Parietal lobe (tissue), 2 donors: Measurements from ENCODE around the gene MFSD4B.

GRCh38 chr6:109867154-109867787, 110.8 kb upstream of the GPR6 start:
- RAMPAGE, long total RNA = no peak

DNA sequence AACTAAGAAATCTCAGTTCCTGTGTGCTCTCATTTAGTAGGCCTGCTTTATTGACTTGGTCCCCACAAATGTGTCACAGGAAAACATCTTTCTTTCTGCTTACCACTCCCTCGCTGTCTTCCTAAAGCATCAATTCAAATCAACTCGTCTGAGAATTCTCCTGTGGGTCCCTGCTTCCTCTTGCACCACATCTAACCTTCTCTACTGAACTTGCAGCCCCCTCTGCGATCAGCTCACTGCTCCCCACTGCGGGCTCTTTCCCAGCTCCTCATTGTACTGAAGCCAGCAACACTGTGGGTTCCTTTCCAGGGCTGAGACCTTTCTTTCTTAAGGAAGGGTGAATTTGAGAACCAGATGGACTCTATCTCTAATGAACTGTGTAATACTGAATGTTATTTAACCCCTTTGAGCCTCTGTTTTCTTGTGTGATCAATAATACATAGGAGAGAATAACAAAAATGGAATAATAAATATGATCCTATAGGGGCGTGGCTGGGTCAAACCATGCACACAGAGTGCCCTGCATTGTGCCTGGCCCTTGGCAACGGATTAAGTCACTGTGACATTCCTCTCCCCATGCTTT, 10.2 kb upstream of the GPR6 start:
- RAMPAGE, long total RNA = no peak

- RAMPAGE, long total RNA = no peak
Observed at GRCh38 chr6:110491678-110492465, 15.5 kb upstream of the SLC22A16 start.

DNA sequence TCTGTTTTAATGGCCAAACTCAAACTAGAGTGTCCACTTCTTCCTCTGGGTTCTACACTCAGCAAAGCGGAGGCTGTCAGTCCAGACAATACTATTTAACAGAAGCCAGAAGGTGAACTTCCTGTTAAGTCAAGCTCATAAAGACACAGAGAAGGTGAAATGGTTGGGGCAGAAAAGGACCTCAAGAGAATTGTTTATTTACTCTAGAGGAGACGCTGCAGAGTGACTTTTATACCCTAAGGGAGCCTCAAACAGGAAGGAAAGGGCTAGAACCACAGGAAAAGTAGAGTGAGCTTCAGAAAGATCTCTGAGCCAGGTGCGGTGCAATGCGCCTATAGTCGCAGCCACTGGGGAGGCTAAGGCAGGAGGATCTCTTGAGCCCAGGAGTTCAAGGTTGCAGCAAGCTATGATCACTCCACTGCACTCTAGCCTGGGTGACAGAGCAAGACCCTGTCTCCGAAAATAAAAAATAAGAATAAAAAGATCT, 84.2 kb upstream of the SLC22A16 start:
- RAMPAGE, long total RNA = no peak

DNA sequence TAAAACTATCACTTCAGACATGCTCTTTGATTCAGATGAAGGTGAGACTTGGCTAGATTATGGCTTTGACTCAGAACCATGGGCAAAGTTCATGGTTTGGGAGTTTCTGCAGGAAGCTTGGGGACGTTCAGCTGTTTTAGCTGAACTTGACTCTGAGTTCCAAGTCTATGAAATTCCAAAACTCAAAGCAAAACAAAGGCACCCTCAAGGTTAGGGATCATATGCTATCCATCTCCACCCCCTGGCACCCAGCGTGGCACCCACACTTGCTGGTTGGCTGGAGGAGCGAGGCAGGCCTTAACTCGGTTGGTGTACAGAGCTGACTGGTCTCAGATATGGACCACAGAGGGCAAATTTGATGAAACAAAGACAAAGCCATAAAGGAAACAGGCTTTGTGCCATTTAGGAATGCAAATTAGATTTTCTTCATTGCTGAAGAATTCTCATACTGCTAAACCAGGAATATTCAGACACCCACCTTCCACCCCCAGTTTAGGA, 88.4 kb upstream of the SLC22A16 start:
- RAMPAGE, long total RNA = no peak

GRCh38 chr6:110566424-110567271, 90.2 kb upstream of the SLC22A16 start:
- RAMPAGE, long total RNA = no peak

- RAMPAGE, long total RNA = no peak
Observed at GRCh38 chr6:110622631-110623488, 146.4 kb upstream of the SLC22A16 start.

GRCh38 chr6:110728307-110729007, 86.8 kb downstream of the CDK19 start:
- RAMPAGE, long total RNA = no peak

- RAMPAGE, long total RNA = no peak
Observed at GRCh38 chr6:110746542-110747085, 68.7 kb downstream of the CDK19 start.

DNA sequence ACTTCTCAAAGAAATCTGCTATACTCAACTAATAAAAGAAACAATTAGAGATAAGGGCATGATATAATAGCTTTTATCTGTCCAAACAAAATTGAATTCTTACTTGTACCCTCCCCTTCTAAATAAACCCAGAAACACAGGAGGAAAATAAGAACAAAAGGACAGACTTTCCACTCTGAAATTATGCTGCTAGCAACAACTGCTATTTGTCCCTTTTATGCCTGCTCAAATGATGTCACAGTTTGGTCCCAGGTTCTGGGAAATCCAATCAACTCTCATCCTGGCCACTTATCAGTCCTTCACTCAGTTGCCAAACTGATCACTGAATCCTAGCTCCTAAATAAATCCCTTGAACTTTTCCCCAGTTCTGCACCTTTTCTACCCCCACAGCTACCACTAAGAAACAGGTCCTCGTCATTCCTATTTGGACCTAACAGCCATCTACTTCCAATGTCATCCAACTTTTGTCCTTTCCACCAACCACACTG, 33.2 kb downstream of the CDK19 start:
- RAMPAGE, long total RNA = no peak

GRCh38 chr6:110944420-110945167, 13.9 kb upstream of the GTF3C6 start:
- RAMPAGE, long total RNA = no peak

DNA sequence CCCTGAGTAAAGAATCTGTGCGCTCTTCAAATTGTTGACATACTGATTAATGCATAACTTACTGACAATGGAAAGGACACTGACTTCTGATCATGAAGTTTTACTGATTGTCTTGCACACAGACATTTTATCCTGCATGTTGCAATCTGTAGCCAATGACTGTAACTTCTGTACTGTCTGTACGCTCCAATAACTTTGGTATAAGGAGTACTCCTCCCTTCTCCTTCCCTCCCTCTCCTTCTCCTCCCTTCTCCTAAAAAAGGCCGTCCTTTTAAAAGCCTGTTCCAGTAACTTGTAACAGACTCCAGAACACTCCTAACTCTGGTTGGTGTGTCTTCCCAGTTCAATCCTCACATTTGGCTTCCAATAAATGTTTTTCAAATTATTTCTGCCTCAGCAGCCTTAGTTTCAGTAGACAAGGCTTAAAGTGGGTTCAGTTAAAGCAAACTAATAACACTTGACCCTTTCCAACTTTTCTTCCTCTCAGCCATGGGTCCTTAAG, 6.0 kb upstream of the GTF3C6 start:
- RAMPAGE, long total RNA = no peak

- RAMPAGE, long total RNA = no peak
Observed at GRCh38 chr6:111258516-111259821, at the start of gene MFSD4B. Gene MFSD4B, plus strand, starts transcription at chr6:111259339.

GRCh38 chr6:111498256-111499218, 15.5 kb upstream of the REV3L start:
- RAMPAGE, long total RNA = no peak

DNA sequence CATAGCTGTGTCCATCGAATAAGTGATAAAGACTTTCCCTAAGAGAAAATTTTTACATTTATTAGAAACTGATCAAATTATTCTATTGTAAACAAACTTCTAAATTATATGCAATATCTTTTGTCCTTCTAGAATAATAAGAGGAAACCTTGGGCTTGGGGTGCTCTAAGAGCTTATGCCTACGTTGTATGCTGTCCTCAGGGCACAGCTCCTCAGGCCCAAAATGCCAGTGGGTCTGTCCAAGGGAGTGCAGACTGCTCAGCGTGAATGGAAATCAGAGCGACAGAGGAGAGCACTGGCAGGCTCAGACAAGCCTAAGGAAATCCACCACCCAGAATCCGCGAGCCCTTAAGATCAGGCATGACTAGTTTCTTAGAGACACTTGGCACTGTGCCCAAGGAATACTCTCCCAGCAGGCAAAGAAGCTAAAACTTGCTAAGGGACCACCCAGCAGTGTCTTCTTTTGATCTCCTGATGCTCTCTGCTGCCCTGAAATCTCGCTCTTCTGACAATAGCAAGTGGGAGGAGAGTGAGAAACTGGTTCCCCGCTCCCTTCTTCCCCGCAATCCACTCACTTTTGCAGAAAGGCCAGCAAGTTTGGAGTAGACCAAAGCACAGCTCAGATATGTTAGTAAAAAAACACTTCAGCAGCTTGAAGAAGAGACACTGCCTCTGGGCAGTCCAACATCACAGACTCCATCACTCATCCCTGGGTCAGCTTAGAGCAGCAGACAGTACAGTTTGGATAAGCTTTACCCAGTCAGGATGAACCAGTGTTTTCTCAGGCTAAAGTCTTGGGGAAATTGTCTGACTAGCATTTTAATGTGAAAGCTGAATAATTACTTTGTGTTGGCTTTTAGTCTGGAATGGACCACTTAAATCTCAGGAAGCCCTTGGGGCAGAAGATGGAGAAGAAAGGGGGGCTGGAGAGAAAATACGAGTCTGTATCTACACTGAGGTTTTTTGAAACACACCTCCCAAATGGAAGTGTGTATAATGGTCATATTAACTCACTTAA, 32.4 kb downstream of the TRAF3IP2 start:
- RAMPAGE, long total RNA = no peak

- RAMPAGE, long total RNA = no peak
Observed at GRCh38 chr6:111589274-111590068, 16.2 kb downstream of the TRAF3IP2 start.

DNA sequence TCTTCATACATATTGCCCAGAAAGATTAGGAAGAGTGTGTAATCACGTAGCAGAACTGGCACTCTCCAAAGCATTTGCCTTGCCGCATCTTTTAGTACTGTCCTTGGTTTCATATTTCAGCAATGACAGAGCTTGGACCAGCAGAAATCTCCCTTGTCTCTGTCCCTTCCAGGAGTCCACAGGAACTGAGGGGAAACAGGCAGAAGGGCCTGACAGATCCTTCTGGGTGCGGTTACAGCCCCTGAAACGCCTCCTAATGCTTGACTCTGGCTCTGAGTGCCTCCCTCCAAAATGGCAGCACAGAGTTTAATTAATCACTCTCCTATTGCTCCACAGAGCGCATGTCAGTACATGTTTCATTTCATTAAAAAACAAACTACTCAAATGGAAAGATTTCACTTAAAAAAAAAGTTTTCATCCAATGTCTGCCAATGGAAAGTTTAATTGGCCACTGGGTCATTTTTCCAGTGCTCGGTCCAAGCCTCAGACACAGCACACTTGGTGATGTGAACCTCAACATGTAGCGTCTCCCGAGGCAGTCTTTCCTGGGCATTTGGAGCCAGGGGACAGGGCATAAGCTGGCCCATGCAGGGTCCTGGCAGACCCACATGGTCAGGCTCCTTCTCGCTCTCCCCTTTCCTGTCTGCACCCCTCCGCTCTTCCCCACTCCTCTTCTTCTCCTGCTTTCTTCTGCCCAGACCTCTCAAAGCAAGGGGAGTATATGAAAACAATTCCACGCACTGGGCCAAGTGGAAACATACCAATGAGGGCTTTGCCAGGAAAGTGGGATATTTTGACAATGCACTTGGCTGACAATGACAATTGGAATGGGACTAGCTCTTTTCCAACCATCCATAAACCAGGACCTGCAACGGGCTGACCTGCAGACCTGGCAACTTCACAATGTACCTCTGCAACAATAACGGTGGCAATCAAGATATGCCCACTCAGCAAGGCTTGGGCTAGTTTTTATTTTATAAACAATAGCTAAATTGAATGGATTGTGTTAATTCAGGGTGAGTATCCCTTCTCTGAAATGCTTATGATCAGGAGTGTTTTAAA, 58.7 kb upstream of the TRAF3IP2 start:
- RAMPAGE, long total RNA = no peak

DNA sequence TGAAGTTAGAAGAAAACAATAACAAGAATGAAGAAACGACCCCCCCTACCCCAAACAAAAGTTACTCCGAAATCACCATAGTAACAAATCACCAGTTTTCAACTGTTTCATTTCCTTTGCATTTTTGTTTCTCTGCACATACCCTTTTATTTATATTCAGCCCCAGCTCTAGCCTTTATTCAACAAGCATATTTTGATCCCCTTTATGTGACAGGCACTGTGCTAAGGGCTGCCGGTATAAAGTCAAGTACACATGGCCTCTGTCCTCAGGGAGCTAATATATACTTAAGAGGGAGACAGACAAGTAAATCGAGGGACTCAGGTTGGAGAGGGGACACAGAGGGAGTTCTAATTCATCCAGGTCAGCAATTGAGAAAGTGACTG, 129.0 kb upstream of the TRAF3IP2 start:
- RAMPAGE, long total RNA = no peak

- RAMPAGE, long total RNA = no peak
Observed at GRCh38 chr6:111758364-111758955, 114.8 kb downstream of the FYN start.

DNA sequence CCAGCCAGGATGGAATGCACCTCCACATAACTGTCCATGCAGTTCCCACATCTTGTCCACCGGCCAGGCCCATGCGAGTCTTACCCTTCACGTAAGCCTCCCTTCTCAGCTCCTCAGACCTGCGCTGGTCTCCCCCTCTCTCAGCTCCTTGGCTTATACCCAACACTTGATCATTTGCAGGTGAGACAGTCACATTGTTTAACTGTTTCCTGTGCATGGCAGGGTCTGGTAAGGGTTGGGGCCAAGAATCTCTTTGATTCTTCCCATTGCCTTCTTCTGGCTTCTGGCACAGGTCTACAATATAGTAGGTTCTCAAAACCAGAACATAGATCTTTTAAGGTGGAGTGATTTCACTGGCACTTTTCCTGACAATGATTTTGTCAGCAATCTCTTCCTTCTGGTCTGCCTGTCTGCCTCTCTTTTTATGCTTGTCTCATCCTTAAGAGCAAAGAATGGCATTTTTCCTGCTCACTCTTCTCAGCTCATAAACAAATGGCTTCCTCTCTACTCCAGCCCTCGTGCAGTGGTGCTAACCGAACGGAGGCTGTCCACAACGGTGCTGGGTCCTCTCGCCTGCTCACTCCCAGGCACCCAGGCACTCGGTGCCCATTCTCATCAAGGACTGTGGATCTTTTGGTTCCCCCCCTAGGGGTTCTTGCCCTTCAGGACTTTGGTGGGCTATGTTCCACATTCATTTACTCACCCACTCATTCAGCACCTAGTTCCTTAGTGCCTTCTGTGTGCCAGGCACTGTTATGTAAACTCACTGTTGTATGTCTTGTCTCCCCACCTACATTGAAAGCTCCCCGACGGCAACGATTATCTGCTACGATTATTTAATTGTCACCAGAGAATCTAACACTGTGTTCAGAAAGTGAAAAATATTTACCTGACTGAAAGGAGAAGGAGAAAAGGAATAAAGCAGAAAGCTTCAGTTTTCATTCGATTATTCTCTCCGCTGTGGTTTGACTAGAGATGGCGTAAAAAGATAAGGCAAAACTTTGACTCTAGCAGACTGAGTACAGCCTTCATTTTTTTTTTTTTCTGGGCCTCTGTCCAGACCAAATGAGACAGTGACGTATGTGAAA, 114.0 kb downstream of the FYN start:
- RAMPAGE, long total RNA = no peak